GM19240 (cell line): Measurements from ENCODE around the genes SHISAL2A and CPT2.

- RRBS: no CpG with 5 or more reads among the region's 3 CpGs
These were observed 46.7 kb downstream of the TUT4 start for GRCh38 chr1:52506194-52506516.

DNA sequence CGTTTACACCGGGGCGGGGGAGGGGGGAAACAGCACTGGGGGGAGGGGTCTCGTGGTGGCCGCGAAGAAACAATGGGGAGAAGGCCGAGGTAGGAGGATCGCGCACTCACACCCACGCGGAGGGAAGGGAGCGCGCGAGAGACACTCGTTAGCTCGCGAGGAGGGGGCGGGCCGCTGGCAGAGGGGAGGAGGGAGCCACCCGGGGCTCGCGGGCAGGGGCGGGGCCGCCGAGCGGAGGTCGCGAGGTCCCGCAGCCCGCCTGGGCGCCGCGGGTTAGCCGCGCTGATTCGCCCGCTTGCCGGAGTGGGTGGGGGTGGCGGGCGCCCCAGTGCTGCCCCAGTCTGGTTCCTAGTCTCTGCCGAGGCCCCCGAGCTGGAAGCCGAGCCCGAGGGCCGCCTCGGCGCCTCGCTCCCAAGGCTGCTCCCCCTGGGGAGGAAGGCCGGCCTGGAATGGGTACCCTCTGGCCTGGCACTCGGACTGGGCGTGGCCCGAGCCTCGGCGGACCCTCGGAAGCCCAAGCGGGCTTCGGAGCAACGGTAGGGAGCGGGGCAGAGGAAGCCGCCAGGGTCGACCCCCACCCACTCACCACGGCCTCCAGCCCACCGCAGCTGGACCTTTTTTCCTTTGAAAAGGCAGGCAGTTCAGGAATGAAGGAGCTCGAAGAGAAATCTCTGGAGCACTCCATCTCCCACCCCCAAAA lies 581 bp upstream of the TUT4 start:
- RRBS: 2% methylated on average over 16 of the region's 64 CpGs

GRCh38 chr1:52632530-52633697 lies at the start of gene SHISAL2A:
Gene SHISAL2A, plus strand, starts transcription at chr1:52633168.
- RRBS: 3% methylated on average over 25 of the region's 108 CpGs

DNA sequence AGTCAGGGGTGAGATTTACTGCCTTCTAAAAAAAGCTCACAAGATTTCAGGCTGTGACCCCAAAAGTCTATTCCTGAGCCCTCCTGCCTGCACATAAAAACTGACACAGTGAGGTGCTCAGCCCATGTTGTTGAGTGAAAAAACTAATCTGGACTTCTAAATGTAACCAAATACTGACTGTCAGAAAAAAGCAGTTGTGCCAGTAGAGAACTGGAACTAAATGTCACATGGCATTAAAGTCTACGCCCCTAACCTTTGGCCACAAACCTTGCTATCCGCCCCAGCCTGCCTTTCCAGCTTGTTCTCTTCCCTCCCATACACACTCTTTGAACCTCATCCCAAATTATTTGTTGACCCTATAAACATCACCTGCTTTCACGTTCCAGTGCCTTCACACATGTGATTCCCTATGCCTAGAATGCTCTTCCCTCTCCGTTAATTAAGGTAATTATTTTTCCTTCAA lies 9.1 kb upstream of the COA7 start:
- RRBS: no CpG with 5 or more reads among the region's 4 CpGs

GRCh38 chr1:52726994-52727551 lies 820 bp downstream of the ZYG11B start:
- RRBS: no CpG with 5 or more reads among the region's 15 CpGs

- RRBS: no CpG with 5 or more reads among the region's 7 CpGs
These were observed 7.1 kb downstream of the ECHDC2 start for GRCh38 chr1:52914336-52914904.

DNA sequence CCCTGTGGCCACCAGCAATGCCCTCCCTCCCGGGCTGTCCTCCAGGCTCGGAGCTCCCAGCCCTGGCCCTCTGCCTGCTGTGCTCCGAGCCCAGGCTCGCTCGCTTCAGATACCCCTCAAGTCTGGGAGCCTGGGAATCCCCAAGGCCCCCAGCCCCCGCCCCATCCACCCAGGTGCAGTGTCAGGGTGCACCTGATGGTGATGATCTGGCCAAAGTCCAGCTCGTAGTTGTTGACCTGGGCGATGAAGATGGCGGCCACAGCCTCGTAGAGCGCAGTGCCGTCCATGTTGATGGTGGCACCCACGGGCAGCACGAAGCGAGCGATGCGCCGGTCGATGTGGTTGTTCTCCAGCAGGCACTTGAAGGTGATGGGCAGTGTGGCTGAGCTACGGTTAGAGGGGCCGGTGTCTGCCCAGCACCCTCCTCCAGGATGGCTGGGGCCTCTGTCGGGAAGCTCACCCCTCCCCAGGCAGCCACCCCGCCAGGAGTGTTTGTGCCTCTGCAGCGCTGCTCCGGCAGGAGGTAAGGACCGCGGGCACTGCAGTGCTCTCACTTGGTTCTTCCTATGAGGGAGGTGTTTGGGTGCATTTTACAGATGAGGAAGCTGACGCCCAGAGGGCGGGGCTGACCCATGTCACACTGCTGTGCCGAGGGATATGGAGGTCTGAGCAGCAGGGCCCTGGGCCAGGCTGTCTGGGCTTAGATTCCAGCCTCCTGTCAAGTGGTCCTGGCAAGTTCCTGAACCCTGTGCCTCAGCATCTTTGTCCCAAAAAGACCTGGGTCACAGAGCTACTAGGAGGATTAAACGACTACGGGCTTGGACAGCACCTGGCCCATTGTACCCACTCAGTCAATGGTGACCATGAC lies 28.6 kb downstream of the PODN start:
- RRBS: 87% methylated on average over 7 of the region's 32 CpGs

GRCh38 chr1:53123622-53124253 lies 18.7 kb downstream of the SLC1A7 start:
- RRBS: no CpG with 5 or more reads among the region's 14 CpGs

DNA sequence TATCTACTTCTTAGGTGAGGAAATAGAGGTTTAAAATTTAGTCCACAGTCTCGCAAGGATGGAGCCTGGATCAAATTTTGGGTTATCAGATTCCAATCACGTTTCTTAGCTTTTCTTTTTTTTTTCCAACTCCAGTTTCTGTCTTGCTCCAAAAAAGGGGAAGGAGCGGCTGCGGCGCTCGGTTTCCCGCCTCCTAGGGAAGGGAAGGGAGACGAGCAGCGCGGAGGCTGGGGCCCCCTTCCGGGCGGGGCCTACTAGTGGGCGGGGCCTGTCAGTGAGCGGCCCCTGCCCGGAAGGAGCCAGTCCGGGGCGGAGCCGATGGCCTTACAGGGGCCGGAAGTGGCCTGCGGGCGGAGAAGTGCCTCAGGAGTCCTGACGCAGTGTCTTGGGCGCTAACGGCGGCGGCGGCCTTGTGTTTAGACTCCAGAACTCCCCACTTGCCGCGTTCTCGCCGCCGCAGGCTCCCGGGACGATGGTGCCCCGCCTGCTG lies at the start of gene CPT2:
TSS of gene CPT2 (plus strand) at position 353 of the 490 bp plus-strand sequence.
- RRBS: 3% methylated on average over 11 of the region's 35 CpGs

GRCh38 chr1:53294514-53295018 lies 33.3 kb downstream of the LRP8 start:
- RRBS: no CpG with 5 or more reads among the region's 12 CpGs

DNA sequence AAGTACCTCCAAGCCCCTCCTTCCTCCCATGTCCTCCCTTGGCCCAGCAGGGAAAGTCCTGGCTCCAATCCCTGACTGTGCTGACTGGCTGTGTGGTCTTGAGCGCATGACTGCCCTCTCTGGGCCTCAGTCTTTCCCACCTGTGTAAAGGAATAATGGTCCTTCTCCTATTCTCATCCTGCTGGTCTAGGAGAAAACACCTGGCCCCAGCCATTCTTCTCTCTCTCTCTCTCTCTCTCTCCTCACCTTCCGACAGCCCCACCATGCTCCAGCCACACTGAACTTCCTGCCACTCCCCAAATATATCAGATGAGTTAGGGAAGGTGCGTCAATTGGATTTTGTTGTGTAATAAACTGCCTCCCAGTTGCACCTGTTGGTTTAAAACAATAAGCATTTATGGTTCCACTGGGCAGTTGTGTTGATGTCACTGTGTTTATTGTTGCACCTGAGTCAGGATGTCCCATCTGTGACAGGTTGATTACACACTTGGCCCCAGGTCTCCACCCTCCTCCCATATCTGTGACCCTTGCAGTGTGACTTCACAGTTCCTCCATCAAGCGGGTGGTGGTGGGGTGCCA lies 22.3 kb upstream of the LRP8 start:
- RRBS: no CpG with 5 or more reads among the region's 4 CpGs

DNA sequence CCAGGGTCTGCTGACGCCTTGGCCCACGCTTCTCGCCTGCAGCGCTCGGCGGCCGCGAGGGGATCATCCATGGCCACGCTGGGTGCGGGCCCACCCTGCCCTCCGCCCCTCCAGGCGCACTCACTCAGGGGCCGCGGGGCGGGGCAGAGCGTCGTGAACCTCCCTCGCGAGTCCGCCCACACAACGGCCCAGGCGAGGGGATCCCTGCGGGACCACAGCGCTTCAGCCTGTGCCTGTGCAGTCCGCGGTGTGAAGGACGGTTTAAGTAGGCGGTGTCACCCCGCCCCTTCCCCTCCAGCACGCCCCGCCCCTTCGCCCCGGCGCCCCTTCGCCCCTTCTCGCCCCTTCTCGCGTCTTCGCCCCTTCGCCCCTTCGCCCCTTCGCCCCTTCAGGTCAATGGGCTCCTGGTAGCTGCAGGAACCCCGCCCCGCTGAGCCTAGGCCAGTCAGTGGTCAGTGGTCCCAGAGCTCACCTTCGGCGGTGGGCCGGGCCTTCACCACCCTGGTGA lies 19.8 kb upstream of the DMRTB1 start:
- RRBS: 52% methylated on average over 6 of the region's 47 CpGs

GRCh38 chr1:53460395-53460642 lies 1.1 kb downstream of the DMRTB1 start:
- RRBS: 97% methylated on average over 5 of the region's 15 CpGs

DNA sequence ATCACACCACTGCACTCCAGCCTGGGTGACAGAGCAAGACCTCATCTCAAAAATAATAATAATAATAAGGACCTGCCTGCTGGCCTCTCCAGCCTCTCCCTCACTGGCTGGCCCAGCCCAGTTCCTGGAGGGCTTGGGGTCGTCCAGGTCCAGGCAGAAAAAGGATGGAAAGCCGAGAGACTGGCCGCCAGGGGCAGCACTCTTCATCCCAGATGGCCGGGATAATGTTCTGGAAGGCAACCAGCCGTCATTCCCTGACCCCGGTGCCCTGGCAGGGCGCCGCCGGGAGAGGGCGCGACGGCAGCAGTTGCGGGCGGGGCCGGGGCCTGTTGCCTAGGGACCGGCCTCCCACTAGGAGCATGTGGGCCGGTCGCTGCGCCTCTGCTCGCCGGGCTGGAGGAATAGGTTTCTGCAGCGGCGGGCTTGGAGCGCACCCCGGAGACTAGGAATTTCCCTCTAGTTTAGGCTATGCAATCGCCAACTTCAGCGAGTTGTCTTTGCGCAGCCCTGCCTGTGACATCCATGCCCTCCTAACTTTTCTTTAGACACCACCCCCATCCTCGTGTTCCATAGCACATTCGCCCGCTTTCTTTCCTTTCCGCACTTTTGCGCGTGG lies 10.9 kb downstream of the DMRTB1 start:
- RRBS: 38% methylated on average over 16 of the region's 34 CpGs

- RRBS: no CpG with 5 or more reads among the region's 20 CpGs
These were observed 3.8 kb downstream of the LDLRAD1 start for GRCh38 chr1:54014040-54014671.

DNA sequence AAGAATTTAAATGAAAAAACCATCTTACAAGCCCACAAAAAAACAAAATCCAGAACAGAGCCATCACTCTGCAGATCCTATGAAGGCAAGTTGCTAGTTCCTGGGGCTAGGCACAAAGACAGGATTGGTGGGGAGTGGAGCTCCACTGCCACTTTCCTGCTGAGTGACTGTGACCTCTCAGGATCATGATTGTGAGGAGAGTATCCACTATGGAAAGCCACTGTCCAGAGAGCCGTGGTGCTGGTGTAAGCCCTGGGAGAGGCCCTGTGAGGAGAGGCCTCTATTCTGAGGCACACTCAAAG lies 23.1 kb upstream of the CDCP2 start:
- RRBS: no CpG with 5 or more reads among the region's 1 CpG

DNA sequence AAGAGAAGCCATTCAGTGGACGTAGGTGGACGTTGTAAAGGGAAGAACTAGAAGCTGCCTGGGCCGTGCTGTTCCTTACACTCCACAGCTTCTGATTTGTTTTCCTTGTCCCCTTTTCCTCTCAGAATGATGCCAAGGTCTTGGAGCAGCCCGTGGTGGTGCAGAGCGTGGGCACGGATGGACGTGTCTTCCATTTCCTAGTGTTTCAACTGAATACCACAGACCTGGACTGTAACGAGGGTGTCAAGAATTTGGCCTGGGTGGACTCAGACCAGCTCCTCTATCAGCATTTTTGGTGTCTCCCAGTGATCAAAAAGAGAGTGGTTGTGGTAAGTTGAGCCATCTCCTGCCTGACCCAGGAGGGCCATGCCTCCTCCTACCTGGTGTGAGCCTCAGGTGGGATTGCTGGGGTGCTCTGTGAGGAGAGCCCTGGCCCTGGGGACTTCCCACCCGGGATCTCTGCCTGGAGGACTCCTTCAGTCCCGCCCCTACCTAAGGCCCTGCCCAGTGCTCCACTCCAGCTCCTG lies 16.1 kb downstream of the MRPL37 start:
- RRBS: no CpG with 5 or more reads among the region's 10 CpGs

DNA sequence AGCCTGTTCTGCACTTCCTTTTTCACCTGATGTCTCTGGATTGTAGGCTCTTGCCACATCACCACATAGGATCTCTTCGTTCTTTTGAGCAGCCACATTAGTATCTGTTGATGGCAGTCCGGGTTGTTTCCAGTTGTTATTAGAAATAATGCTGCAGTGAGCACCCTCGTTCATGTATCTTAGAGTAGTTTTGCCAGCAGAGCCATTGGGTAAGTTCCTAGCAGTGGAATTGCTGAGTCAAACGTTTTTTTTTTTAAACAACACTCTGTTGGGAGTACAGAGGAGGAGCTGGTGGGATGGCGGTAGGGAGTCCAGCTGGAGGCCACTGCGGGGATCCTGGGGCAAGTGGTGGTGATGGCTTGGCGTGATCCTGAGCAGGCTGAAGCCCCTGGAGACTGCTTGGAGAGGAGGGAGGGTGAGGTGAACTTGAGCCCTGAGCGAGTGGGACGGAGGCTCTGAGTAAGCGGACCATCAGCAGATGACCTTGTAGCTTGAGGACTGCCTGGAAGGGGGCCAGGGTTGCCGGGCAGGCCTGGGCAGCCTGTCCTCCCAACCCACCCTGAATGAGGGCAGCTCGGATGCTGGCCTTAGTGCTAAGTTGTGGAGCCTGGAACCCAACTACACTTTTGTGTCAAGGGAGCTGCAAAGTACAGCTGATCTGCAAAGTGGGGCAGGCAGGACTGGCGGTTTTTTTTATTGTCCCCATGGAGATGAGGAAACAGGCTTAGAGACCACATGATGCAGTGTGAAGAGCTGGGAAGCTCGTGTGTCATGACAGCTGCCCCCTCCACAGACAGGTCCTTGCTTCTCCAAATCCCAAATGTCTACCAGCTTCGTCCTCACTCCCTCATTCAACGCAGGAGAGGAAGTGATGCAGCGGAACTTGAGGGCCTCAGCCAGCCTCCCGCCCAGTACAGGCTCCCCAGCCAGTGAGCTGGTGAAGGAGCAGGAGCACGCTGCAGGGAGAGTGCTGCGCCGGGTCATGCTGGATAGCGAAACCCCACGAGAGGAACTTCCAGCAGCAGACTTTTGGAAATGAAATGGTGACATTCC lies 20.2 kb downstream of the MRPL37 start:
- RRBS: no CpG with 5 or more reads among the region's 23 CpGs

DNA sequence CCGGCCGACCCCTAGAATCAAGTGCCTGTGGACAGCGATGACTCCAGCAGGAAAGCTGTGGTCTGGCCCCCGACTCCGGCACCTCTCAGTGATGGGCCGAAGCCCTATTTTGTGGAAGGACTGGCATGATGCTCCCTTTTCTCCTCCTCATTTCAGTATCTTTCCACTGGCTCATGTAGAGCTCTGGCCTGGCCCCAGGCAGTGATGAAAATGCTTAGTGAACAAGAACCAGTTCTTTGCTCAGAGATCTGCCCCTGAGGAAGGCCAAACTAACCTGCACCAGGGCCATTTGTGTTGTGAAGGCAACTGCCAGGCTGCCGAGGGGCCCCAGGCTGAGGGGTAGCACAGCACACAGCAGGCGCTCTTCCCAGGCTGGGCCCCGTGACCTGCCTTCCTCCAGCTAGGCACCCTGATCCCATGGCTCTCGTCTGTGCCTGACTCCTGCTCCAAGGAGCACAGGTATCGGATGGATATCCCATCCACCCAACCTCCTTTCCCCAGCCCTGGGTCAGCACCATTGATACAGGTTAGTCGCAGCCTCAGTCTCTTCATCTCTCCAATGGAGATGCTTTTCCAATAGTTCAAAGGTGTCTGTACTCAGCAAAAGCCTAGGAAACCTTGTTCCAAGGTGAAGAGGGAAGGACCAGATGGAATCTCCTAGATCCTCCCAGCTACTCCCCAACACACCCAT lies 23.8 kb downstream of the MRPL37 start:
- RRBS: 100% methylated on average over 2 of the region's 12 CpGs

DNA sequence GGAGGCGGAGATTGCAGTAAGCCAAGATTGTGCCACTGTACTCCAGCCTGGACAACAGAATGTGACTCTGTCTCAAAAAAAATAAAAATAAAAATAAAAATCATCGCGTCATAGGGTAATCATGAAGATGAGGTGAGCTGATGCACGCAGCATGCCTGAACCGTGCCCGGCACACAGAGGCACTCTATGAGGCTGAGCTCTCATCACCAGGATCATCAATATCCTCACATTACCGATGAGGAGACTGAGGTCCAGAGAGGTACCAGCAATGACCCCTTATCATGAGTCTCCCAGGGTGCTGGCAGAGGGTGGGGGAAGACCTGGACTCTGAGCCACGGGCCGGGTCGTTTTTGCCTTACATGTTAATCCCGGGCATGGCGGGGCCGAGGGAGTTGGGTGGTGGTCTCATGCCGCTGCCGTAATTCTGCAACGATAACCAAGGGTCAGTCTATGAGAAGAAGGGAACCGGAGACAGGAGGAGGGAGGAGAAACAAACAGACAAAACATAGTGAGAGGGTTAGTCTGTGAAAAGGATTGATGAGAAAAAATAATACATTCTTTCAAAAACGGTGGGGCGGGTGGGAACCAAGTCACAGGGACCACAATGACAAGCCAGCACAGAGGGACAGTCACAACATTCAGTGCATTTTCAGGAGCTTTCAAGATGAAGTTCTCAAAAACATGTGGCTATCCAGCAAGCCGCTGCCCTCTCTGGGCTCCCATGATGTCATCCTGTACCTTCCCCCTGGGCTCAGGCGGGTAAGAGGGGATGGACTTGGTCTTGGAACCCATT lies 43.1 kb downstream of the MRPL37 start:
- RRBS: no CpG with 5 or more reads among the region's 21 CpGs